Cardiac fibroblast (primary cell): Measurements from ENCODE around the gene CRIP1.

- RRBS: no CpG with 5 or more reads among the region's 22 CpGs
Measured at GRCh38 chr14:105301667-105302185, 925 bp upstream of the BRF1 start.

DNA sequence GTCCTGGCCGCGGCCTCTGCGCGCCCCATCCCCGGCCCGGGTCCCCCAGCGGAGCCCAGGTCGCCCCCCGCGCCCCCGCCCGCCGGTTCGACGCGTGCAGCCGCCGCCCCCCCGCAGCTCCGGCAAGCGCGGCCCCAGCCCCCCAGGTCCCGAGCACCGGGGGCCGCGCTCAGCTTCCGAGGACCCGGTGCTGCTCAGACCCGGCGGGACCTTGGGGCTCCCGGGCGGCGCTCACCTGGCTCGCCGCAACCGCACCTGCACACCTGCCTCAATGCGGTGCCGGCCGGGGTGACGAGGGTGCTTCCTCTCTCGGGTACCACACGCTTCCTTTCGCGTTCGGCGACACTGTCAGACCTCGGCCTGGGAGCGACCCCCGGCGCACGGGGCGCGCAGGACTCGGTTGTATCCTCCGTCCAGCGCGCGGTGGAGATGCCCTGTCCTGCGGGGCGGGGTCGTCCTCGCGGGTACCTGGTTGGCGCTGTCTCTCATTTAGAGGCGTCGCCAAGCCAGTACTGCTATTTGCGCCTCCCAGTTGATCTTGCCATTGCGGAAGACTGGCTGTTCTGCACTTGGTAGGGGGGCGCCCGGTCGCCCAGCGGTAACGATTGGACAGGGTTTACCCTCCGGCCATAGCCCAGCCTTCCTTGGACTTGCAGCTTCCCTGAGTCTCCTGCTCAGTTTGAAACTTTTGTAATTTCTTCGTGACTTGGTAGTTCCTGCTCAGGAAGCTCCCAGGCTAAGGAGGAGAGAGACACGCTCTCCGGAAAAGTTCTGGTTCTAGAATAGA is 732 bp downstream of the PACS2 start:
- RRBS: 2% methylated on average over 42 of the region's 77 CpGs

- RRBS: 86% methylated on average over 6 of the region's 21 CpGs
Measured at GRCh38 chr14:105388603-105389240, 9.6 kb upstream of the TEX22 start.

GRCh38 chr14:105473590-105474437 is 807 bp upstream of the CRIP2 start:
- RRBS: 2% methylated on average over 12 of the region's 61 CpGs

DNA sequence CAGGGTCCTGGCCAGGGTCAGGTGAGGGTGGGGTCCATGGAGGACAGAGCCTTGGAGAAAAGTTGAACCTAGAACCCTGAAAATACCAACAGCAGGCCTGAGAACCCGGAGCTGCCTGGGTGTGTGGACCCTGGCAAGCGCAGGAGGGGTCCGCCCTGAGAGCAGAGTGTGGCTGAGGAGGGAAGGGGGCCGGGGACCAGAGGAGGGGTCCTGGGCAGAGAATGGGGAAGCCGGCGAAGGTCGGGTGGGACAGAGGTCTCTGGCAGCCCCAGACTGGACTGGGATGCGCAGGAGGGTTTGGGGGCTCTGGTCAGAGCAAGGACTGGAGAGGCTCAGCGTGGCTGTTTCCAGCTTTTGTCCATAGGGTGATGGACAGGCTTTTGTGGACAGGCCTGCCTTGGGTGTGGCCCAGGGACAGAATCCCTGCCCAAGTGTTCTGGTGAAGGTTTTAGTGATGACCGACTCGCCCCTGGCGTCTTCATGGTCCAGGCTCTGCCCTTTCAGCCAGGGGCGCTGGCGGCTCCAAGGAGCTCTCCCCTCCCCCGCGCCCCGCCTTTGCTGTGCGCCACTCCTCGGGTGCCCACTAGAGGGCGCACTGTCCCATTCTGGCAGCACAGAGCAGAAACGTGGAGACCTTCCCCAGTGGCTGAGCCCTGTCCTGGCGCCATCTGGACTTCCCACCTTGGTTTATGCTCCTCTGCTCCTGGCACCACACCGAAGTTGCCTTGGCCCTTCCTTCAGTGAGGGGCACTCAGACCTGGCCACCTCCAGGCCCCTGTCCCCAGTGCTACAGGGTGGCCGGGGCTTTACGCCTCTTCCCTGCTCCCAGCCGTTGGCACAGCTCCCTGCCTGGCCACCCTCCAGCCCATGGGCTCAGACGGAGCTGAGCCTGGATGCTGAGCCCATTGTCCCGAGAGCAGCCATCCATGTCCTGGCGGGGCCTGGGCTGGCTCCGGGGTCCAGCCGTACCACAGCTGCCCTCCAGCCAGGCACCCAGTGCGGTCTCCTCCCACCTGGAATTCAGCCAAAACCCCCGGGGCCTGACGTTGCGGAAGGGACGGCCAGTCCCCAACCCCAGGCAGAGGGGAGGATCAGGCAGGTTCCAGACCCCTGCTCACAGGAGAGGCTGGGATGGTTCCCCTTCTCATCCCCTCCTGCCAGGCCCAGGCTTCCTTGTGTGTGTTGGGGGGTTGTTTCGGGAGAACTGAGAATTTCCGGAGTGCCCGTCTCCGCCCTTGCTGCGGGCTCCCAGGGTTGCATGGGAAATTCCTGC is 5.8 kb upstream of the CRIP1 start:
- RRBS: 22% methylated on average over 6 of the region's 41 CpGs

DNA sequence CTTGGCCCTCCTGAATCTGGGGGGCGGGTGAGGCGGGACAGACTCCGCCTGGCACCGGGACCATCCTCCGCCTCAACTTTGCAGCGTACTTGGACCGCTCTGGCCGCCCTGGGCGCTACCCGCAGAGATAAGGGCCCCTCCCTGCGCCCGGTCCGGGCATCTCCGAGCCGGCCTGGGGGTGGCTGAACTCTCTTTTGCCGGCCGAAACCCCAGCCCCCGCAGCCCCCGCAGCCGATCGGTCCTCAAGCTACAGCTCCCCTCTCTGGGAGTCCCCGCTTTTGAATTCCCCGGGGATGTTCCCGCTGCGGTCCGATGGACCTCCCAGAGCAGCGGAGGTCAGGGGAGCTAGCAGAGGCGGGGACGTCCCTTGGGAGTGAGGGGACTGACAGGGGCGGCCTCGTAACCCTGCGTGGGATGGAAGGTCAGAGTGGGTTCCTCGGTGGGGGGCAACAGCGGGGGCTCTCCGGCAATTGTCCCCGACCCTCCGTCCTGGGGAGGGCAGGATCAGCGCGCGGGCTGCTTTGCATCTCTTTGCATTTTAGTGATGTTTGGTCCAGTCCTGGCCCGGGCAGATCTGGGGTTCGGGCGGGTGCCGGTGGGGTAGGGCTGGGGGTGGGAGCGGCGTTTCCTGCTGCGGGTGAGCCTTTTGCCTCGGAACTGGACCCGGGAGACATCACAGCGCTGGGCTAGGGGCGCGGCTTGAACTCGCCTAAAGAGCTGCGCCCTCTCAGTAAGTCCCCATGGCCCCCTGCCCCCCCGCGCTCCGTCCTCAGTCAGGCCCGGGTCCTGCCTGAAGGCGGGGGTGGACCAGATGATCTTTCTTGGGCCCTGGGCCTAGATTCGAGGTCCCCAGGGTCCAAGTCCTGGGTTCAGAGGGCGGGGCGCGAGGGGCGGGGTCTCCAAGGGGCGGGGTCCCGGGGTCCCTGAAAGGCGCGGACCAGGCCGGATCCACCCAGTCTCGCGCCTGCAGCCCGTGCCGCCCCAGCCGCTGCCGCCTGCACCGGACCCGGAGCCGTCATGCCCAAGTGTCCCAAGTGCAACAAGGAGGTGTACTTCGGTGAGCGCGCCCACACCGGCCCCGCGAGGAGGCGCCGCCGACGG is at the start of gene CRIP1:
TSS of gene CRIP1 (plus strand) at position 644 of the 1,101 bp plus-strand sequence.
- RRBS: 5% methylated on average over 35 of the region's 88 CpGs

DNA sequence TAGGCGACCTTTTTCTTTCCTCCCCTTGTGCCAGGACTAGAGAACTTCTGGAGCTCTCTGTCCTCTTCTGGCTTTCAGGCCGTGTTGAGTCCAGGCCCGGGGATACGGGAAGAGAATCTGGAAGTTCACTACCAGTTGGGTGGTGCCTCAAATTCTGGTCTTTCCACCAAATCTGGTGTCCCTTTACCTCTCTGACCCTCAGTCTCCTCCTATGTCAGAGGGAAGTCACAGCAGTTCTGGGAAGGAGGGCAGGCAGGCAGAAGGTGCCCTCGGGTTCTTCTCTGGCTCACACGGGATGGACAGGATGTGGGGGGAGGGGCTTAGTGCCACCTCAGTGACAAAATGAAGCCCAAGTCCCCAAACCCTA is 719 bp upstream of the TMEM121 start:
- RRBS: no CpG with 5 or more reads among the region's 6 CpGs

GRCh38 chr14:105527080-105527758 is 836 bp downstream of the TMEM121 start:
- RRBS: 3% methylated on average over 2 of the region's 46 CpGs

DNA sequence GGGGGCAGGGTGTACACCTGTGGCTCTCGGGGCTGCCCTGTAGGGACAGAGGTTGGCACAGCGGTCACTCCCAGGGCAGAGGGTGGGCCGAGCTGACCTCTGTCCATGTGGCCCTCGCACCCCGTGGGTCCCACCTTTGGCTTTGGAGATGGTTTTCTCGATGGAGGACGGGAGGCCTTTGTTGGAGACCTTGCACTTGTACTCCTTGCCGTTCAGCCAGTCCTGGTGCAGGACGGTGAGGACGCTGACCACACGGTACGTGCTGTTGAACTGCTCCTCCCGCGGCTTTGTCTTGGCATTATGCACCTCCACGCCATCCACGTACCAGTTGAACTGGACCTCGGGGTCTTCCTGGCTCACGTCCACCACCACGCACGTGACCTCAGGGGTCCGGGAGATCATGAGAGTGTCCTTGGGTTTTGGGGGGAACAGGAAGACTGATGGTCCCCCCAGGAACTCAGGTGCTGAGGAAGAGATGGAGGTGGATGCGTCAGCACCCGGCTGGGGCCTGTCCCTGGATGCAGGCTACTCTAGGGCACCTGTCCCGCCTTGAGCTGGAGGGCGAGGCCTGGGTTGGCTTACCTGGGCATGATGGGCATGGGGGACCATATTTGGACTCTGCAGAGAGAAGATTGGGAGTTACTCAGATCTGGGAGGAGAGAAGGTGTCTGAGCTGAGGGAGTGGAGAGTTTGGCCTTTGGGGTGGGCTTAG is 98.5 kb downstream of the TMEM121 start:
- RRBS: no CpG with 5 or more reads among the region's 25 CpGs

- RRBS: no CpG with 5 or more reads among the region's 5 CpGs
Measured at GRCh38 chr14:105646125-105646600, 119.8 kb downstream of the TMEM121 start.

DNA sequence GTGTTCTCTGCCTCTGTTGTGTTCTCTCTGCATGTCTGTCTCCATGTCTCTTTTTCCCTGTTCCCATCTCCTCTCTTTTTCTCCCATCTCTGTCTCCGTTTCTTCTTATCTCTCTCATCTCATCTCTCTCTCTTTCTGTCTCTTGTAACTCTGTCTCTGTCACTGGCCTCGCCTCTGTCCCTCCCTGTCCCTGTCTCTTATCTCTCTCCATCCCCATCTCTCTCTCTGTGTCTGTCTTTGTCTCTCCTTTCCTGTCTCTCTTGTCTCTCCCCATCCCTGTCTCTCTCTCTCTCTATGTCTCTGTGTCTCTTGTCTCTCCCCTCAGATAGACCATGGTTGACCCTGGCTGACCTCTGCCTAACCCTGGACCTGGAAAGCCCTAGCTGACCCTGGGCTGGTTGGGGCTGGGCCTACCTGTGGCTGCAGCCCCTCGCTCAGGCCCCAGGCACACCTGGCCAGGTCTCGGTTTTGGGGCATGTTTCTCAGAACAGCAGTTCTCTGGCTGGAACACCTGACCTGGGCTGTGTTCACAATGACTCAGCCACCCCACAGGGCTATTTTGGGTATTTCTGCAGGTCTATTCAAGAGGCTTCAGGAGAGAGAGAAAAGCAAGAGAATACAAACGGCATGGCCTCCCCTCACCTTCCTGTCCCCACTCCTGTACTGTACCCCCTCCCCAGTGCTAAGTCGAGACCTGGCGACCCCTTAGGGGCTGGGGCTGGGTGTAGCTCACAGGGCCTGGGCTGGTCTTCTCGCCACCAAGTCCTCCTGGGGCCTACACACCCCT is 174.4 kb downstream of the TMEM121 start:
- RRBS: no CpG with 5 or more reads among the region's 8 CpGs

DNA sequence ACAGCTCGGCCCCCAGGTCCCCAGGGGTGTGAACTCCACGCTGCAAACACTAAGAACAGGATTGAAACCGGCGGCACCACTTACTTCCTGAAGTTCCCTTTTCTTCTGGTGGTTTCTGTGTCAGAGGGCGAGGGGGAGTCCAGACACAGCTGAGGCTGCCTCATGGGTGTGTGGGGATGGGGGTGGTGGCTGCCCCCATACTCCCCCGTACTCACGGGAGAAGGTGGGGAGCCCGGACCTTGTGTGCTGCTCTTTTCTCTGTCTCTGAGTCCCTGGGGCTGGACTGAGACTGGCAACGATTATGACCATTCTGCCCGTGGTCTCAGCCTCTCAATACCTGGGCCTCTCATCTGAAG is 249.2 kb downstream of the TMEM121 start:
- RRBS: no CpG with 5 or more reads among the region's 10 CpGs

GRCh38 chr14:105855322-105856460 is 329.3 kb downstream of the TMEM121 start:
- RRBS: 90% methylated on average over 10 of the region's 60 CpGs

- RRBS: no CpG with 5 or more reads among the region's 9 CpGs
Measured at GRCh38 chr14:105940071-105940651, 413.8 kb downstream of the TMEM121 start.

- RRBS: no CpG with 5 or more reads among the region's 2 CpGs
Measured at GRCh38 chr14:106129746-106130237, 603.4 kb downstream of the TMEM121 start.

DNA sequence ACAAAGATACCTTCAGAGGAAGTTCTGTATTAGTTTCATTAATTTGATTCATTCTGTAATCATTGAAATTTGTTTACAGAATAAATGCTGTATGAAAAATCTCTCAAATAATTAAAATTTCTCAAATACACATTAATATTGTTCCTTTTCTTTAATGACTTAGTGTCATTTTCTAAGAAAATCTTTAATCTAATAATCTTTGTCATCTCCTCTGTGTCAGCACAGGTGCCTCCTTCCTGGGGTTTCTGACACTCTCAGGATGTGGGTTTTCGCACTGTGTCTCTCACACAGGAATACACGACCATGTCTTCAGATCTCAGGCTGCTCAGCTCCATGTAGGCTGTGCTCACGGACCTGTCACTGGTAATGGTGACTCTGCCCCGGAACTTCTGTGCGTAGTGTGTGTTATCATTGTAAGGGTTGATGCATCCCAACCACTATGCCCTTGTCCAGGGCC is 647.7 kb downstream of the TMEM121 start:
- RRBS: no CpG with 5 or more reads among the region's 5 CpGs

GRCh38 chr14:106470564-106470979 is 944.2 kb downstream of the TMEM121 start:
- RRBS: no CpG with 5 or more reads among the region's 2 CpGs

- RRBS: no CpG with 5 or more reads among the region's 15 CpGs
Measured at GRCh38 chr14:106810305-106811134, 1284.1 kb downstream of the TMEM121 start.

GRCh38 chr14:106850508-106851284 is 1324.3 kb downstream of the TMEM121 start:
- RRBS: no CpG with 5 or more reads among the region's 13 CpGs